ENCODE results near the genes TEX50 and GPR52.

DNA sequence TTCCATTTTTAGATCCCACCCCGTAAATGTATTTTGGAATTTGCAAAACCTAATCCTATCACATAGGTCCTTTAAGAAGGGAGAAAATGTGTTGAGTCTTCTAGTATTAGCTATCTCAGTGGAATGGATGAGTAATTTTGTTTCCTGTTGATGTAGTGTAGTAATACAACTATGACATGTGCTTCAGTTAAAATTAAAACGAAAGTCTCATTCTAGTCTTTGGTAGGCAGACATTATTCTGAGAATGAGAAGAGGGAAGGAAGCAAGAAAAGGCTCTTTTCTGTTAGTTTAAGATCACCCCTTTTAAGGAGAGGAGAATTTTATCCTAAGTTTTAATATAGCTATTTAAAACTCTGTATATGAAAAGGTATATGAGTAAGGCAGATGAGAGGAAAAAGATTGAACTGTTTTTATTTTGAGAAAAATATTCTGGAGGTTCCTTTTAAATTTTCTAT lies 265.8 kb upstream of the C1orf105 start:
- PRO-cap, 3 experiments: peak in 2 of 3 experiments; most common plus-strand start position 229 of the sequence (in 1)

DNA sequence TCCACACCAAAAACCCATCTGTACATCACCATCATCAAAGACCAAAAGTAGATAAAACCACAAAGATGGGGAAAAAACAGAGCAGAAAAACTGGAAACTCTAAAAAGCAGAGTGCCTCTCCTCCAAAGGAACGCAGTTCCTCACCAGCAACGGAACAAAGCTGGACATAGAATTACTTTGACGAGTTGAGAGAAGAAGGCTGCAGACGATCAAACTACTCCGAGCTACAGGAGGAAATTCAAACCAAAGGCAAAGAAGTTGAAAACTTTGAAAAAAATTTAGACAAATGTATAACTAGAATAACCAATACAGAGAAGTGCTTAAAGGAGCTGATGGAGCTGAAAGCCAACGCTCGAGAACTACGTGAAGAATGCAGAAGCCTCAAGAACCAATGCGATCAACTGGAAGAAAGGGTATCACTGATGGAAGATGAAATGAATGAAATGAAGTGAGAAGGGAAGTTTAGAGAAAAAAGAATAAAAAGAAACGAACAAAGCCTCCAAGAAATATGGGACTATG lies 105.2 kb upstream of the C1orf105 start:
- PRO-cap, 3 experiments: no peak in any of the 3 experiments

GRCh38 chr1:172343804-172344162 lies 76.7 kb upstream of the C1orf105 start:
- PRO-cap, 3 experiments: no peak in any of the 3 experiments

- PRO-cap, 3 experiments: no peak in any of the 3 experiments
Measured at GRCh38 chr1:172361043-172361369, 59.5 kb upstream of the C1orf105 start.

DNA sequence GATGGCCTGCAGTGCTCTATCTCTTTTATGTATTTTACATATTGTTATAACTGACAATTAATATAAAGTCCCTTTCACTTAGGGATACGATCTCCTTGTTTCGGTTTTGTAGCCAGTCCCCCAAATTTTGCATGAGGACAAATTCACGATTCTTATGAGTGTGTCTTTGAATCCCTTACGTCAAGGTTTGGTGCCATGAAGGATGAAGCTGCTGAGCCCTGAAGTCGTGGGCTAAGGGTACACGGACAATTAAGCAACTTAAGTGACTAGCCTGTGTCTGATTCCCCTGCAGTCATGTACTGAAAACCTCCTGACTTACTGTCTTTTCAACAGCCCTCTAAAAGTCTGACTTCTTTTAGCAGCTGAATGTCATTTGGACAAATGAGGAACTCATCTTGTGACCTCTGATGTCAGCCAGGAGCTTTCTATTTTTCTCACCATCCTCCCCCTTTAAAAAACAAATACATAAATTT lies 27.2 kb upstream of the C1orf105 start:
- PRO-cap, 3 experiments: no peak in any of the 3 experiments

DNA sequence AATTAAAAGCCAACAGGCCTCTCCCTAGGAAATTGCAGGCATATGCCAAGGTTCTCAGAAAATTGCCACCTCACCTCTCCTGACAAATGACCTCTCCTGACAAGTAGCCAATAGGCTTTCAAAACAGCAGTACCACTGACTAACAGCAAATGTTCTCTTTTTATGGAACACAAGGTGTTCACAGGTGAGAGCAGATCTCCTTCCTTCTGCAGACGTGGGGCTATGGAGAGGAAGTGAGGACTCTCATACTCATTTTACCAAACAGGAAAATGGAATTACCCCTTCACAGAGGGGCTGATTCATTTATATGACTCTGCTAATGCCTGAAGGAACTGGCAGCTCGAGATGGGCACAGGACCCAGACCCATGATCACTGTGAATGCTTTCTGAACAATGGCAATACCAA lies 32.7 kb upstream of the SUCO start:
- PRO-cap, 3 experiments: no peak in any of the 3 experiments

DNA sequence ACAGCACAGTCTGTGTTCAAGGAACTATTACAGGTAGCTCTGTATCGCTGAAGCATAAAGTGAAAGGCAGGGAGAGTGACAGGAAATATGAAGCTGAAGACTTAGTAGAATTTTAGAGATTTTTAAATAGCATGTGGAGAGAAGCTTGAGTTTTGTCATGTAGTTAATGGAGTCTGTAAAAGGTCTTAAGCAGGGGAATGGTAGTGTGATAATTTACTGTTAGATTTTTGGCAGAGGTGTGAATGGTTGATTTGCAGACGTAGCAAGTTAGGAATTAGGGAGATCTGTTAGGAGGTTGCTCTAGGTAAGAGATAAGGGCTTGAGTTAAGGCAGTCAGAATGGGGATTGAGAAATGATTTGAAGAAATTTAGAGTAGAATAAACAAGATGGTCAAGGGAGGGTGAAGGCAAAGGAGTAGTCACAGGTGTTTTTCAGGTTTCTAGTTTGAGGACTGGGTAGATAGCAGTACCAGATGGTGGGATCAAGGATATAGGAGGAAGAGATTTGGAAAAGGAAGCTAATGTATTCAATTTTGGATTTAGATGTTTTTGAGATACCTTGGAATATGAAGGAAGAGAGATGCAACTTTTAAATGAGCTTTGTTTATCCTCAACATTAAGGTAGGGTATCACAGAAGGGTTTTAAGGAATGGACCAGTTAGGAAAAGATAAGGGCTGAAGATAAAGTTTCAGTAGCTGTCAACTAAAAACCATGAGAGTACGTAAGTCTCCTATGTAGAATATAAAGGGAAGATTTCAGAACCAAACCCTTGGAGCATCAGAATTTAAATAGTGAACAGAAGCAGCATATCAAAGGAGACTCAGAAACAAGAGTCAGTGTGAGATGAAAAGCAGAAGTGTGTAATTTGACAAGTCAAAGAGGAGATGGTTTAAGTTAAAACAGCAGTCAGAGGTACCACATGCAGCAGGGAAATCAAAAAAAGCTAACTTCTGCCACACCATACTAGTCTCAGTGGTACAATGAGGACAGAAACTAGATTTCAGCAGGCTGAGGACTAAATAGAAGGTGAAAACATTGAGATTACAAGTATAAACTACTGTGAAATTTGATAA lies 12.0 kb downstream of the SUCO start:
- PRO-cap, 3 experiments: no peak in any of the 3 experiments

- PRO-cap, 3 experiments: no peak in any of the 3 experiments
Measured at GRCh38 chr1:172697565-172698031, 38.7 kb downstream of the FASLG start.

DNA sequence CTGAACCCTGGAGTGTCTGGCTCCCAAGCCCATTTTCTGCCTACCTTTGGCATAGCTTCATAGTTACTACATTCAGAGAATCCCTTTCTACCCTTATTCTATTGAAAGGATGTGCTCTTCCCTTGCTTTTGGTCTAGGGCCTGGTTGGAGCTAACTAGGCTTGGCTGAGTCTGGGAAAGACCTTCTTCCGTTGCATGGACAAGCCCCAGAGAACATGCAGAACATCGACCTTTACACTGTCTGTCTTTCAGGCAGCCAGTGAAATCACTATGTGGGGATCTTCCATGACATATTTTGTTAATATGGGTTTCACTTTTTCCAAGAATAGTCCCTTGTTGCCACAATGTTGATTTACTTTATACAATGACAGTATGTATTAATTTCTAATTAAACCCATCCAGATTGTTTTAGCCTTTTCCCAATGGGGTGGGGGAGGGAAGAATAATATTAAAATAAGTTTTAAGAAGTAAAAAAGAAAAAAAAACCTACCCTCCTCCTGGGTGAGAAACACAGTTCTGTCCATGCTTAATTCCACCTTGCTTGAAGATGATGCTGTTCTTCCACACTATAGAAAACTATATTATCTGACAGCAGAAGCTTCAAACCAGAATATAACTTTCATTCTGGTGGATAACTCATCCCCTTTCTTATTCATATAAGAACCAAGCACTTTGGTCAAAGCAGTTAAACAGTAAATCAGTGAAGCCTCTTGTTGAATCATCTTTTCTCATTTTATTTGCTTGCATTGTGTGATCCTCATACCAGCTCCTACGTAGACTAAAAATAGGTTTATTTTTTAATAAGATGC lies 37.0 kb upstream of the PRDX6 start:
- PRO-cap, 3 experiments: no peak in any of the 3 experiments

- PRO-cap, 3 experiments: no peak in any of the 3 experiments
Measured at GRCh38 chr1:173504152-173504759, 27.1 kb downstream of the PRDX6 start.

DNA sequence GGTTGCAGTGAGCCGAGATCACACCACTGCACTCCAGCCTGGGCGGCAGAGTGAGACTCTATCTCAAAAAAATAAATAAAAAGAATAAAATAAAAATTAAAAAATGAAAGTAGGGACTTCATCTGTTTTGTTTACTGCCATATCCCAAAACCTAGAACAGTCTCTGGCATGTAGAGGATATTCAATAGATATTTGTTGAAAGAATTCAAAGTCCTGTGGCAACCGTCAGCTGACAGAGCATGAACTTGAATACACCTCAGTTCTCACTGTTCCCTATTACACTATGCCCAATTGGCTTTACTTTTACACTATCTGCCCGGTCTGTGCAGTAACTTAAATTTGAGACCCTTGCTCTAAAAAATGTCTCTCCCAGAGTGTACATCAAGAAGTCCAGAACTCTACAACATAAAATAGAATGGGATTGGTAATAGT lies 46.2 kb downstream of the PRDX6 start:
- PRO-cap, 3 experiments: no peak in any of the 3 experiments

DNA sequence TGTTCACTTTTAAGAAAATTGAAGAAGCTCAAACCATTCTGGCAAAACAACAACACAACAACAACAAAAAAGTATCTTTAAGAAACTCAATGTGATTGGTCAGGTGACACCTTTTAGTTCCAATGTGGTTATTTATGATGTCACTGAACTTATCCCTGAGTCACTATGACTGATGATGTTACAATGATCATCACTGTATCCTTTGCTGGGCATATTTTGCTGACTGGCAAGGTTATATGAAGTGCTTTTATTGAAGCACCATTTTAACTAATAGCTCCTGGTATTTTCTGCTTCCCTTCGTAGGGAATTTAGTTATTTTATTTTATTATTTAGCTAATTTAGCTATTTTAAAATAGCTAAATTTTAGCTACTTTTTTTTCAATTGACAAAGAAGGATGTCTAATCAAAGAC lies at the start of gene TEX50:
Gene TEX50 (plus strand): TSS at position 212 of the 411 bp plus-strand sequence.
- PRO-cap, 3 experiments: no peak in any of the 3 experiments

DNA sequence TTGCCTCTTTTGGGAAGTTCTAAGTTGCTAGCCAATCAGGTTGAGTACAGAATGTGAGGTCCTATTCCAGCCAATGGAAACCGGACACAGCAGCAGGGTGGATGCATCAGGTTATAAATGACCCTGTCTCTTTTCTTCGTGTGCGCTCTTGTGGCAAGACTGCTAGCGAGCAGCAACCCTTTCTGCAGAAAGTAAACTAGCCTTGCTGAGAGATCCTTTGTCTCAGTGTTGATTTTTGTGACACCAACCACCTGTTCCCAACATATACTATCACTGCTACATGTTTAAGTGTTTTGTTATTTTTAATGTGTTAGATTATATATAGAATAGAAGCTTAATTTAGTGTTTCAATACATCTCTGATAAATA lies 7.6 kb downstream of the TEX50 start:
- PRO-cap, 3 experiments: no peak in any of the 3 experiments

DNA sequence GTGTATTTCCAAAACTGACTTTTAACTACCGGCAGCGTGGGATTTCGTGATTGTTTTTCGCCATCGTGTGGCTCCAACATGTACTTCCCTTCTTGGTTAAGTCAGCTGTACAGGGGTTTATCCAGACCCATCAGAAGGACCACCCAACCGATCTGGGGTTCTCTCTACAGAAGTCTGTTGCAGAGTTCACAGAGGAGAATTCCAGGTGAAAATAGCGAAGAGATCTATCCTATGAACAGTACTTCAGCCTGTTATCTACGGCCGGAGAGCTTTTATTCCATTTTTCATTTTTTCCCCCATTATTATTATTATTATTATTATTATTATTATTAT lies 435 bp upstream of the CENPL start:
- PRO-cap, 3 experiments: no peak in any of the 3 experiments

GRCh38 chr1:173947184-173947810 lies 30.2 kb upstream of the SERPINC1 start:
- PRO-cap, 3 experiments: no peak in any of the 3 experiments

- PRO-cap, 3 experiments: no peak in any of the 3 experiments
Measured at GRCh38 chr1:174131327-174131632, 28.0 kb upstream of the RABGAP1L start.

- PRO-cap, 3 experiments: no peak in any of the 3 experiments
Measured at GRCh38 chr1:174204529-174205264, 45.4 kb downstream of the RABGAP1L start.

GRCh38 chr1:174447787-174448467 lies at the start of gene GPR52:
GPR52 (plus strand) TSS chr1:174447964.
- PRO-cap, 3 experiments: no peak in any of the 3 experiments

DNA sequence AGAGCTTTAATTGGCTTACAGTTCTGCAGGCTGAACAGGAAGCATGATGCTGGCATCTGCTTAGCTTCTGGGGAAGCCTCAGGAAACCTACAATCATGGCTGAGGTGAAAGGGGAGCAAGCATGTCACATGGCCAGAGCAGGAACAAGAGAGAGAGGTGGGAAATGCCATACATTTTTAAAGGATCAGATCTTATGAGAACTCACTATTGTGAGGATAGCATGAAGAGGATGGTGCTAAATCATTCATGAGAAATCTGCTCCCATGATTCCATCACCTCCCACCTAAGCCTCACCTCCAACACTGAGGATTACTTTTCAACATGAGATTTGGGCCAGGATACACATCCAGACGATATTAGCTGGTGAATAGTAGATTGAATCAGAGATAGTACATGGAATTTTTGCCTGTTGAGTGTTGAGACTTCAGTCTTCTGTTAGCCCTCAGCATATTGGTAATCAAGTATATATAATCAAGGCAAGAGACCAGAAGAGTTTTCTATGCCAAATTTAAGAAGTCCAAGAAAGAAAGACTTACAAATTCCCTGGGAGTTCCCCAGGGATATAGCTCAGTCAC lies 75.0 kb downstream of the GPR52 start:
- PRO-cap, 3 experiments: no peak in any of the 3 experiments

DNA sequence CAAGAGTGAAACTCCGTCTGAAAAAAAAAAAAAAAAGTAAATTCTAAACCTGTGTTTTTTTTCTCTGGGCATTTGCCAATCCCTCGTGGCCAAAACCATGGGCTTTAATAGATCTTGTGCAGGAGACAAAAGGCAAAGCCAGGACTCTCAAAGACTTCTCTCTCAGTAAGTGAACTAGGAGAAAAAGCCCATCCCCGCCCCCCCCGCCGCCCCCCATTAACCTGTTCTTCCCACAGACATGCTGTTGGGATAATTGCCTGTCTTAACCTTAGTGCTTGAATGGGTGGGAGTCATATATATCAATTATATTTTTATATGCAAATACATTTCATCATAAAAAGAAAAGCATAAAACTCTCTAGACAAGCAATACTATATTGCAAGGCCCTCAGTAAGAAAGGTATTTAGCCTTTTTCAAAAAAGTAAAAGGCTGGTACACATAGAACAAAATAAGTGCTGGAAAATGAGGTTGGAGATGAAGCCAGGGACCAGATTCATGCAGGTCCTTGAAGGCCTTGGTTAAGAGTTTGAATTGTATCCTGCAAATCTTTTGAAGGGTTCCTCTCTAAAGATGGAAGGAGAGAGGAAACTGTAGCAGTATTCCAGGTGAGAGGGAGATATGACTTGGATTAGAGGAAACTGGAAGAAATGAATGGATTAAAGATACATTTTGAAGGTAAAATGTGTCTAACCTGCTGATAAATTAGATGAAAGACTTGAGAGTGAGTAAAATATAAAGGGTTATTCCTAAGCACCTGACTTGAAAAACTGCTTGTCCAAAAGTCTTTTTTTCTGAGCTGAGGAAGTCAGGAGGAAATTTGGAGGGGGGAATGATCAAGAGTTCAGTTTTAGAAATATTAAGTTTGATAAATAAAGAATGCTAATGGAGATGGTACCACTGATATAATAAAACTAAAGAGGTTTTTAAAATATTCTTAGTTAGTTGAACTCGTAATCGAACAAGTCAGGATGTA lies 165.1 kb upstream of the CACYBP start:
- PRO-cap, 3 experiments: no peak in any of the 3 experiments